Measurements from ENCODE around the genes NPIPB6, SGF29 and SULT1A1.

DNA sequence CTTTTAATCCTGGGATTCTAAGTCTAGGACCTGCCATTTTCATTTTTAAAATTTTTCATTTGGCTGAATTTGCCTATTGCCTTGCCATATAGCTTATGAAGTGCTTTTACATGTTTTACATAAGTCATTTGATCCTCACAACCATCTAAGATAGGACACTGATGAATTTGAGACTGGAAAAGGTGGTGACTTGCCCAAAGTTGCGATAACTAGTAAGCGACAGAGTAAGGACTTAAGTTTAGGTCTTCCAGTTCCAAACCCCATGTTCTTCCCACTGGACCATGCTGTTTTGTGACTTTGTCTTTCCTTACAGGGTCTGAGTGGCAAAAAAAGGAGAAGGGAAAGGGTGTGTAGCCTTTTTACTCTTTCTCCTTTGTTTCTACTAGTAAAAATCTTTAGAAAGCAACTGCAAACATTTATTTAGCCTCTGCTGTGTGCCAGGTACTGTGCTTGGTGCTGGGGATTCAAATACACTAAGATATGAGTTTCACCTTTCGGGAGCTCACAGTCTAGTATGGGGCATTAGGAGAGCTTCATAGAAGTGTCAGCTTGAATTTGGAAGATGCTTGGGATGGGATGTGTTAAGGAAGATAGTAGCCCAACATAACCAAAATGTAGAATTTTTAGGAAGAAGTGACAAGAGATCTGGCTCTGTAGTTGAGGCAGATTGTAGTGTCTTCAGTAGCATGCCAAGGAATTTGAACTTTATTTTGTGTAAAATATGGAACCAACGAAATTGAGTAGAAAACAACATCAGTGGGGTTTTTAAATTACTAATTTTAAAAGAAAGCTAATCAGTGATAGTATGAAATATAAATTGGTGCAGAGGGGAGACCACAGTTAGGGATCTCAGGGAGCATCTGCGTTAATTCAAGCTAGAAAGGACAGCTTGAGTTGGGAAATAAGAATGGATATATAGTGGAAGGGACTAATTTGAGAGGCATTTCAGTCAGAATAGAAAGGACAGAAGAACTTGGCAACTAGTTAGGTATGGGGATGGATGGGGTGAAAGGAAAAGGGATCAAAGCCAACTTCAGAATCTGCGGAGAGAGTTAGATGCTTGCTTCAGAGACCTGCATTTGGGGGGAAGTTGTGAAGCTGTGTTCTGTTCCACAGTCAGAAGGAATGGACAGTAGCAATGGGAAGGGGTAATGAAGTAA, 49.8 kb upstream of the SLC5A11 start:
- PRO-cap, 2 experiments: no peak in any of the 2 experiments

- PRO-cap, 2 experiments: no peak in any of the 2 experiments
Measured at GRCh38 chr16:24979822-24980644, 35.1 kb downstream of the ARHGAP17 start.

- PRO-cap, 2 experiments: no peak in any of the 2 experiments
Measured at GRCh38 chr16:24998796-24999204, 16.4 kb downstream of the ARHGAP17 start.

DNA sequence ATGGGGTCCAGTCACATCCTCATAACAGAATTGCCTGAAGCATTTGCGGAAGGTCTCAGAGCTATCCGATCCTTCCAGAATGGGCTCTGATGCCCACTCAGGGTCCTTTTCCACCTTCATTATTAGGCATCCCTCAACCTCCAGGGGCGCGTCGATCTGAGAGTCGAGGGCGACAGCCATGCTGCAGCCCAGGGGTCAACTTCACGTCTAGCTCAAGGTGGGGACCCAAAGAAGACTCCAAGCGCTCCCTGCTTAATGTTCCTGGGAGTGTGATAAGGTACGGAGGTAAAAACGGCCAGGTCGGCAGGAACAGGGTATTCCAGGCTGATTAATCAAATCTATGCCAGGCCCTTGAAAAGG, 717 bp downstream of the ZKSCAN2 start:
- PRO-cap, 2 experiments: no peak in any of the 2 experiments

DNA sequence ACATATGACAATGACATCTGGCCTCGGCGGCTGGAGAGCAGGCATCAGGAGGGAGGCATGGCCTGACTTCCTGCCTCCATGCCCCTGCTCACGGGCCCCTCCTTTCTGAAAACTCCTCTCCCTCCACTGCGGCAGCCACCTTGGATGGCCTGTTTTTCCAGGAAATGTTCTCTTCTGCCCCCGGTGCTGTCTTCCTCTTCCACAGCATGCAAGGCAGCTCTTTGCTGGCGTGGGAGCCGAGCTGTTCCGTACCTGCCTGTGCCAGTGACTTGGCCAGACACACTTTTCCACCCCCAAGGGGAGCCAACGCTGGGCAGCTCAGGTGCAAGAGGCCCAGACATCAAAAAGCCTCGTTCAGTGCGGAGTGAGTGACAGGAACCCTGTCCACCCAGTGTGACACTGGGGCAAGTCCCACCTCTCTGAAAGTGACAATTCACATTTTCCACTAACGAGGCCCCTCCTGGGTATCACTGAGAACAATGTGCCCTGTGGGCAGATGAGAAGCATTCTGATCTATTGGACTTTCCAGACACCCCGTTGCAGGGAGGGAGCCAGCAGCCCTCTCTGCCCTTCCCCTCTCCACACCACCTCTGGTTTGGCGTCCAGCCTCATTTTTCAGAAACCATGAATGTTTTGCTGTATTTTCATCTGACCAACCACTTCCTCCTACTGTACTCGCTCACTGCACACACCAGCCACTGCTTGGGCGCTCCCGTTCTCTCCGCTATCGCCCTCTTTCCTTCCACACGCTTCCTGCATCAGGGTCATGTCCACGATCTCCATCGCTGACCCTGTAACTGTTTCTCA, 31.1 kb downstream of the NSMCE1 start:
- PRO-cap, 2 experiments: no peak in any of the 2 experiments

- PRO-cap, 2 experiments: no peak in any of the 2 experiments
Measured at GRCh38 chr16:27245121-27245664, 23.4 kb downstream of the NSMCE1 start.

- PRO-cap, 2 experiments: no peak in any of the 2 experiments
Measured at GRCh38 chr16:27318798-27319340, 5.1 kb downstream of the IL4R start.

DNA sequence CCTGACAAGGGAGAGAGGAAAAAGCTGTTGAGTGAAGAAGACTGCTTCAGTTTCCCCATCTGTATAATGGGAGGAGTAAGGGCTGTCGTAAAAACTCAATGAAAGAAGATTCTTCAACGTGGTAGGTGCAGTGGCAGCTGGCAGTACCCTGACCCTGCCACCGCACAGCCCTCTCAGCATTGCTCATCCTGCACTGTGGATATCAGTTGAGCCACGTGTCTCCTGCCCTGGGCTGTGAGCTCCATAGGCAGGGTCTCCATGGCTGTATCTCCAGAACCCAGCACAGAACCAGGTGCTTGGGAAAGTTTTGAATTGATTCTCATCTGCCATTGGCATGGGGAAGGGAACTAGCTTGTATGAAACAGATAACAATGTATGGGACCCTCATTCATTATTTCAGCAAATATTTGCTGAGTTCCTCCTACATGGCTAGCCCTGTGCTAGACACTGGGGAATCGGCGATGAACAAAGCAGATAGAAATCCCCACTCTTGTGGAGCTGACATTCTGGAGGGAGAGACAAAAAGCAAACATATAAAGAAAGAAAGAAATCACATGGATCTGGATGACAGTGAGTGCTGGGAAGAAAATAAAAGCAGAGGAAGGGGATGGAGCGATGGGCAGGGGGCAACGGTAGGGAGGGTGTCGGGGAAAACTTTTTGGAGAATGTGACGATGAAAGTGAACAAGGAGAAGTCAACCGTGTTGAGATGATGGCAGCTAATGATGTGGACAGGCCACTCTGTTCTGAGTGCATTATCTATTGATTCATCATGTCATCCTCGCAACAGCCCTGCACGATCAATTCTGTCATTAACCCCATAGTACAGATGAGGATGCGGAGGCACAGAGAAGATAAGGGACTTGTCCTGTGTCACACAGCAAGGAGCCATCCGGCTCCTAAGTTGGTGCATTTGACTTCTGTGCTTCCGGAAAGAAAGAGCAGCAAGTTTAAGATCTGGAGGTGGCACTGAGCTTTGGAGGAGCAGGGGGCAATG, 41.1 kb downstream of the IL4R start:
- PRO-cap, 2 experiments: no peak in any of the 2 experiments

- PRO-cap, 2 experiments: no peak in any of the 2 experiments
Measured at GRCh38 chr16:27362219-27363223, 39.5 kb upstream of the IL21R start.

GRCh38 chr16:27405956-27407054, 4.3 kb downstream of the IL21R start:
- PRO-cap, 2 experiments: no peak in any of the 2 experiments

DNA sequence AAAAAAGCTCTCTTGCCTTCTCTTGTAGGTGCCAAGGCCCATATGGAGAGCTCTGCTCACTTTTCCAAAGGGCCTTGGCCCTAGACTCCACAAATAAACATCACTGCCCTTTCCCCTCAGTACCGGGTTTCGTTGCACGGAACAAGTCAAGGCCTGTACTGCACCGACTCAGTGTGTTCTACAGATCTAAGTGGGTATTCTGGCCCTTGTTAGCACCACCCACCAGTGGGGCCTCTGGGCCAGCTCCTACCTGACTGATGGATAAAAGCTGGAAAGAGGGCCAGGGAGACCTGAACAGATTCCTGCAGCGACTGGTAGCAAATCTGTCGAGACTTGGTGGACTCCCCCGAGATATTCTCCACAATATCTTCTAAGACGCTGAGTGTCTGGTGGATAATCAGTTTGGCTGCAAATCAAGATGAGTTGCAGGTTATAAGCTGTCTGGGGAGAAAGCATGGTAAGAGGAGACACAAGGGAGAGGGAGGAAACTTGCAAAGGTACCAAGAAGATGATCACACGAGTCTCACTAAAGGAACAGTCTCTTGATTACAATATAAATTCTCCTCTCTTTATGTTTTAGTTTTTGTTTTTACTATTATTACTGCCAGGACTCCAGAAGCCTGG, 43.9 kb upstream of the GSG1L start:
- PRO-cap, 2 experiments: peak in 1 of 2 experiments; most common plus-strand start position 264 of the sequence (in 1)

DNA sequence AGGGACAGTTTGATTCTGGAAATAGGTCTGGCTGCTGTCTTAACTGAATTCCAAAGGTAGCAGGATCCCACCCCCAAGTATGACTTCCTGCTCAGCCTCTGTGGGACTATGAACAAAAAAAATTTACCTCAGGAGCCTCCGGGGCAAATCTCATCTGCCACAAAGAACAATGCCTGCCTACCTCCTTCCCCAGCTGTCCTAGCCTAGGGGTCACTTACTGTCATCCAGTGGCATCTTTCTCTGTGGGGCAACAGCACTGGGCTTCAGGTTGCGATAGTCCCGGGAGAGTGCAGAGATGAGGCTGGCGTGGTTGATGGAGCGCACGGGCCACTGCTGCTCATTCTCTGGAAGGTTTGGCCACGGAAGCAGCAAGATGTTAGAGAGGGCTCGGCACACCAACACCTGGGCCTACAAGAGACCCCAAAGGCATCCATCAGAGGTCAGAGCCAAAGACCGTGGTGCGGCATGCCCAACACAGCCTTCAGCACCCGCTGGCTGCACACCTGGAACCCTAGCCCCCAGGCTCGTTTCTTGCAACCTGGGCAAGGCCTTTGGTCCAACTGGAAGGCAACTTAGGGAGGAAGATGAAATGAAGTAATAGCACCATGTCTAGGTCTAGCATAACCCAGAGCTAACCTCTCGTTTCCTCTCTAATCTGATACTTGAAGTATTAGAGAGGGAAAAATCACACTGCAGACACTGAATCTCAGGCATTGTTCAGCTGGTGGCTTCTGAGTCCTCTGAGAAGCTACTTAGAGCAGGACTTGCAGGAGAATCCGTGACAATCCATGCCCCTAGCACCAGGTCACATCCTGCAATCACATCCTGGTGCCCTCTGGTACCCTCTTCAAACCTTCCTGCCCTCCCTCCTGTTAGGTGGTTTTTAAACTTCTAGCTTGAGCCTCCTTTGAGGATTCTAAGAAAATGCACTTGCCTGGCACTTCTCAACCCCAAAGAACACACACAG, 48.4 kb upstream of the GSG1L start:
- PRO-cap, 2 experiments: no peak in any of the 2 experiments

DNA sequence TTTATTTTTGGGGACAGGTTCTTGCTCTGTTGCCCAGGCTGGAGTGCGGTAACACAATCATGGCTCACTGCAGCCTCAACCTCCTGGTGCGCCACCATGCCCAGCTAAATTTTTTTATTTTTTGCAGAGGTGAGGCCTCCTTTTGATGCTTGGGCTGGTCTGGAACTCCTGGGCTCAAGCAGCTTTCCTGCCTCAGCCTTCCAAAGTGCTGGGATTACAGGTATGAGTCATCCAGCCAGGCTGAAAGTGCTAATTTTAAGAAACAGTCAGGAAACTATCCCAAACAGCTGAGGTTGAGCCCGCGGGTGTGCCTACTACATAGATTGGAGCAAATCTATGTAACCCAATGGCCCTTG, 726 bp upstream of the XPO6 start:
- PRO-cap, 2 experiments: no peak in any of the 2 experiments

- PRO-cap, 2 experiments: no peak in any of the 2 experiments
Measured at GRCh38 chr16:28311993-28312278, 19.6 kb downstream of the SBK1 start.

DNA sequence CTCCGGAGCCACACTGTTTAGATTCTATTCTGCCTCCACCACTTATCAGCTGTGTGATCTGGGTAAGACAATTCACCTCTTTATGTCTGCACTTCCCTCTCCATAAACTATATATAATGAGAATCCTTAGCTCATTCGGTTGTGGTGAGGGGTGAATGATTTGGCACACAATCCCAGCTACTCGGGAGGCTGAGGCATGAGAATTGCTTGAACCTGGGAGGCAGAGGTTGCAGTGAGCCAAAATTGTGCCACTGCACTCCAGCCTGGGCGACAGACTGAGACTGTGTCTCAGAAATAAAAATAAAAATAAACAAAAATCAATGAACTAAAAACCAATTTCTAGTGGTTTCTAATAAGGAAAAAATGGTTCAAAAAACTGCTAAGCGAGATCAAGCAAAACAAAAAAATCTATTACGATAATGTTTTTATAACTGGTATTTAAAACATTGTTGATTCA, at the start of gene NPIPB6:
Gene NPIPB6, minus strand, starts transcription at position 168 of the 457 bp plus-strand sequence.
- PRO-cap, 2 experiments: no peak in any of the 2 experiments

- PRO-cap, 2 experiments: no peak in any of the 2 experiments
Measured at GRCh38 chr16:28526108-28526521, 12.7 kb downstream of the NUPR1 start.

DNA sequence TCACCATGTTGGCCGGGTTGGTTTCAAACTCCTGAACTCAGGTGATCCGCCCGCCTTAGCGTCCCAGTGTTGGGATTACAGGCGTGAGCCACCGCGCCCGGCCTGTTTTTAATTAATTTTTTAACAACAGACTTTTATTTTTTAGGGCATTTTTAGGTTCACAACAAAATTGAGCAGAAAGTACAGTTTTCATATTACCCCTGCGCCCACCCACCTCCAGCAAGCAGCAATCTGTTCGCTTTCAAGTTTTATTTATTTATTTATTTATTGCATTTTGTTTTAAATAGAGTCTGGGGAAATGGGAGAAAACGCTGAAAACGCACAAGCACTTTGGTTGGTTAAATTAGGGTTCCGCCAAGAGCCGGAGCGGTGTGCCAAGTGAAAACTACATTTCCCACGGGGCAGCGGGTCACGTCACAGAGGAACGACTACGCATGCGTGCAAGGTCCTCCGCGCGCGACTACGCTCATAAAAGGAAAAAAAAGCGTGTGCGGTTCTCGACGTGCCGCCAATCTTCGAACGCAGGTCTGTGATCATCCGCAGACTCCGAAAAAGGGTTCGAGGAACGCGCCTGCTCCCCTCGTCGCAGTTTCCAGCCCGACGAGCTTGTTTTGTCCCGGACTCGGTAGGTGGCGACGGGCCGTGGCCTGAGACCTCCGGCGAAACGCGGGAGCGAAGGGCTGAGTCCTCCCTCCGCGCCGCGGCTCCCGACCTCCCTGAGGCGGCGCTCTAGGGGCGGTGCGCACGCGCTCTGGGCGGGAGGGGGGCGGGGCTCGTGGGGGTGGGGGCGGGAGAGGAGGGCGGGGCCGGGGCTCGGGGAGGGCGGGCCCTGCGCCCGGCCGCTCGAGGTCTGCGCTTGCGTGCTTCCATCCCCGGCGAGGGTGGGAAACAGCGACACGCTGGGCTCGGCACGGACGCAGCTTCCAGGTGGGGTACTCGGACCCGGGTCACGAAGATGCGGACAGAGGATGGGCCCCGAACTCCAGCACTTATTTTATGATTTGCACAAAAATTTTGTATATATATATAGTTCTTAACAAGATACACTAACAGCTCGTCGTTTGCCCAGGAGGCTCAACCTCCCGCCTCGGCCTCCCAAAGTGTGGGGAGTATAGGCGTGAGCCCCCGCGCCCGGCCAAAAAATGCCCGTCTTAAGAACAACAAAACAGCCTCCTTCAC, at the start of gene SGF29:
Gene SGF29, plus strand, starts transcription at position 448 of the 1,179 bp plus-strand sequence.
- PRO-cap, 2 experiments: peak in 2 of 2 experiments; most common plus-strand start position 500 of the sequence (in 2); most common minus-strand start position 718 of the sequence (in 2)

DNA sequence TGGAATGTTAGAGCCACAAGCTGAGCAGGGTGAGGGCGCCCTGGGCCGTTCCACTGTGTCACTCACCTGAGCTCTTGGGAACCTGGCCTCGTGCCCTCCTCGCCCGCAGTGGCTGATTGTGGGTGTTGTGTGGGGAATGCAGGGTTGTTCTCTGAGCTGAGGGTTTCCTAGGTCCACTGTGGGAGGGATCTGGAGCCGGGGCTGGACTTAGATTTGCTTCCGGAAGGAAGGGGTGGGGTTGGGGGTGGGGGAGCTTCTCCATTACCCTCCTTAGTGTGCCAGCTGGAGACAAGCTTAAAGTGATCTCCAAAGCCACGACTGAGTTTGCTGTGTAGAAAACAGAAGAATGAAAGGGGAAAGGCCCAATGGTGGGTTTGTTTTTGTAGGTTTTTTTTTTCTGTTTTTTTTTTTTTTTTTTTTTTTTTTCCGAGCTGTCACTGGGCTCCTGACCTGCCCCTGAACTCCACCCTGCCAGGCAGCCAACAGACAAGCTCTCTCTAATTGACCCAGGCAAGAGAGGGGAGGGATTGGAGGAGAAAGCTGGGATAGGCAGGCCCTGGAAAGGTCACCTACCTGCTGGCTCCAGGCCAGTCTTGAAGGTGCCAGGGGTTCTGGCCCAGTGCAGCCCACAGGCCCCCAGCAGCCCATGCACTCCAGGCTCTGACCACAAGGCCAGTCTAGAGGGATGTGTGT, at the start of gene SULT1A1:
Gene SULT1A1, minus strand, starts transcription at position 180 of the 693 bp plus-strand sequence.
- PRO-cap, 2 experiments: peak in 1 of 2 experiments; most common plus-strand start position 264 of the sequence (in 1); most common minus-strand start position 64 of the sequence (in 1)

GRCh38 chr16:28825950-28827290, 3.6 kb downstream of the ATXN2L start:
- PRO-cap, 2 experiments: no peak in any of the 2 experiments

DNA sequence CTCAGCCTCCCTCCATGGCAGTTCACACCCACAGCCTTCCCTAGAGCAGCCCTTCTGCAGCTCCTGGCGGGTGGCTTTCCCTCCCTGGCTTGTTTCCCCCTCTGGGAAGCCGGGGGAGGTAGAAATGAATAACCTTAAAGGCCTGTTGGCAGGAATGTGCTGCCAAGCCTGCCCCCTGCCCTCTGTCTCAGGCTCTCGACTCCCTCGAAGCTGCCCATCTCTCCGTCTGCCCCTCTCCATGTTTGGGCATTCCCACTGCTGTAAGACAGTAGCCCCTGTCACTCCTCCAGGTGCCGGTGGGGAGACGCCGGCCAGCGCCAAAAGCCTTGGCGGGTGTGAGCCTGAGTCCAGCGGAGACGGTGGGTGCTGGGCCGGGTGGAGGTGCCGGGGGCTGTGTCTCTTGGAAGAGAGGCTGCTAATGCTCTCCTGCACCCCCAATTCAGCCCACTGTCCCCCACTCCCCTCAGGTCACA, 2.1 kb upstream of the ATP2A1 start:
- PRO-cap, 2 experiments: no peak in any of the 2 experiments